Airway epithelial cell (primary cell): ENCODE data around the genes HSD17B3 and HABP4.

GRCh38 chr9:95085700-95087198, 231.3 kb downstream of the FANCC start:
- RAMPAGE, long total RNA, result no peak

DNA sequence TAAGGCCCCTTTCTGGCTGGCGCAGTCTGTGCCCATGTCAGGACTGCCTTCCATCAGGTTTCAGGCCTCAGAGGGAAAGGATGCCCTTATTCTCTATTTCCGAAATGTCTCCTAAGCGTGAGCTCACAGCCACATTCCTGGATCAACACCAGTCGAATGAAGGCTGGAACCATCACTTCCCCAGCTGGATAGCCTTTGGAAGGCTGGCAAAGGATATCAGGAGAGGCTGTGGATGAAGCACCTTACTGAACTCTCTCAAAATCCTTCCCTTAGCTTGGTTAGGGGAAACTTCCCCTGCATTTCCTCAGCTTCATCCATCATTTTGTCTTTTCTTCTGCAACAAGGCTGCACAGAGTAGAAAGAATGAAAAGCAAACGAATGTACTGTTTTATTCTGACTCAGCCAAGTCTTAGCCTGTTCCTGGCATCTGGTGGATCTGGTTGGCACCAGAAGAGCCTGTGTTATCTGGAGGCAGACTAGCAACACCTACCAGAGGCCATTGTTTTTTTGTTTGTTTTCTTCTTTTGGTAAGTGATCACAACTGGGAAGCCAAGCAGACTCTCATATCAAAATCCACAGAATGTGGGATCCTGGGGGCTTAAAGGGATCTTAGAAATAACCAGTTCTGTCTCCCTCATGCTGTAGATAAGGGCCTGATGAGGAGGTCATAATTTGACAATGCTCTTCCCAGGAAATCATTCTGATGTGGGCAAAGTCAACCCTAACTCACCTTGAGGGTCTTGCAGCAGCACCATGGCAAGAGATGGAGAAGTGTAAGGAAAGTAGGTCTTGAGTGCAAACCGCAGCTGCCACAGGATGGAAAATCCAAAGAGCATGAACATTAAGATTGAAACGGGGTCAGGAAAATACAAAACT, 200.7 kb downstream of the FANCC start:
- RAMPAGE, long total RNA, result no peak

DNA sequence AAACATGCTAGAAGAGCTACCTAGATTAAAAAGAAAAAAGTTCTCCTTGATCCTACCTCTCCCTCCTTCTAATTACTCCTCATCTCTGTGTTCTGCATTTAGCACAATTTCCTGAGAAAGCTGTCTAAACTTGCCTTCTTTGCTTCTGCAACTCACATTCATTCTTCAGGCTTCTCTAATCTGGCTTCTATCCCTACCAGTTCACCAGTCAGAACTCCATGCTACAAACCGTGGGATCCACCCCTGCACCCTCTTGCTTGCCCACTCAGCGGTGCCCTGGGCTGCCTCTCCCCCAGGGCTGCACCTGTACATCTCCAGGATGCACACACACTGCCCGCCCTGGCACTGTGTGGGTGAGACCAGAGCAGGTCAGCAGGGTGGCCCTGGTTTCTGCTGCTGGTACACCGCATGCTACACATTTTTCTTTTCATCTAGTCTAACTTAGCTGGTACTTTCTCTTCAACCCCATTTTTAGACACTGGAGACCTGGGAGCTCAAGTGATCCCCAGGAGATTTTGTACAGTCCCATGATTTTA, 127.1 kb downstream of the FANCC start:
- RAMPAGE, long total RNA, result no peak

GRCh38 chr9:95270842-95271061, 46.8 kb downstream of the FANCC start:
- RAMPAGE, long total RNA, result no peak

- RAMPAGE, long total RNA, result no peak
These were observed 75.7 kb downstream of the PTCH1 start for GRCh38 chr9:95433430-95433744.

- RAMPAGE, long total RNA, result no peak
These were observed 28.9 kb downstream of the PTCH1 start for GRCh38 chr9:95480075-95480585.

DNA sequence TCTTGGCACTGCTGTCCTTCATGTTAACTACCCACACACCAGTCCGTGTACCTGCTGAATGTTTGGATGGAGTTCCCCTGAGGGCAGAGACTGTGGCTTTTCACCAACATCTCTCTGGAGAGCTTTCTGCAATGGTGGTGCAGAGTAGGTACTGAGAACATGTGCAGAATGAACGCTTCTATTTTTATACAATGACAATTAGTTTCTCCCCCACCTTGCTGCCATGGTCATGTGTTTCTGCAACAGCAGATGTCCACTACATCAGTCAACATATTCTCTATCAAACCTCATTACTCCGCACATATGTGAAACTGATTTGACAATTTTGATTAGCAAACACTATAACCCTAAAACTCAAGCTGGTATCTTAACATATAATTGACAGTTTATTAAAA, 6.8 kb downstream of the PTCH1 start:
- RAMPAGE, long total RNA, result no peak

DNA sequence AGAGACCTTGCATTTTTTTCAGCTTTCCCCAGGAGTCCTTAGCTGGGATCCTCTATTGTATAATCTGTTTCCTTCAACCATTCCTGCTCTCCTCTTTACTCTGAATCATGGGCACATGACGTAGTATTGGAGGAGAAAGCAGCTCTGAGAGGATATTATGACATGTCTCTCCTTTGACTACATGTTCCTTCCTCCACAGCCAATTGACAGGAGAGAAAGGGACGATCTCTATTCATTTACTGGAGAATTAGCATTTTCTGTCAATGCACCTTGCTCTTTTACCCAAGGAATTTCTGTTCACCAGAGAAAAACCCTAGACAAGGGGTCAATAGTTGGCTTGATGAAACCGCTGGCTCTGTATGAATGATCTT, 118.4 kb upstream of the ERCC6L2 start:
- RAMPAGE, long total RNA, result no peak

DNA sequence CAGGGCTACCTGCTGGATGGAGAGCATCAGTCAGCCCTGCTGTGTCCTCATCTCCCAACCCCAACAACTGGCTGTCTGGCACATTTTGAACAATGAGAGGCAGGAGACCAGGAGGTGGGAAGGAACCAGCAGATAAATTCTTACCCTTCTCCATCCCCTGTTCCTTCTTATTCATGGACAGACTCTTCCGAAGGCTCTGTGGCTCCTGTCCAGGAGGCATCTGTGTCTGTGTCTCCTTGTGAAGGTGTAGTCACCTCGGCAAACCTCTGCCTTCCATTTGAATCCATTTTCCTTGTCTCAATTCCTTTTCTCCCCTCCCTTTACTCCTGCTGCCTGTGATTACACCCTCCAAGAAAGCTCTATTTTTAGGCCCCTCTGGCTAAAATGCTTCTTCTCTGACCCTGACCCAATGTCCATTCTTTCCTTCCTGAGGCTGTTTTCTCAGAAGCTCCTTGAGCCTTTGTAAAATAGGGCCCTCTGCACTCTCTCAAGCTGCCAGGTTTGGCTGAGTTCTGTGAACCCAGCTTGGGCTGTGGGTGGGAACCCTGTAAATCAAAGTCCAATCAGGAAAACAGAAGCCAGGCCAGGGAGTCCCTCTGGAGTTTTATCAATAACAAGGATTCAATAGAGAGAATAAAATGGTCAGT, 43.9 kb upstream of the ERCC6L2 start:
- RAMPAGE, long total RNA, result no peak

DNA sequence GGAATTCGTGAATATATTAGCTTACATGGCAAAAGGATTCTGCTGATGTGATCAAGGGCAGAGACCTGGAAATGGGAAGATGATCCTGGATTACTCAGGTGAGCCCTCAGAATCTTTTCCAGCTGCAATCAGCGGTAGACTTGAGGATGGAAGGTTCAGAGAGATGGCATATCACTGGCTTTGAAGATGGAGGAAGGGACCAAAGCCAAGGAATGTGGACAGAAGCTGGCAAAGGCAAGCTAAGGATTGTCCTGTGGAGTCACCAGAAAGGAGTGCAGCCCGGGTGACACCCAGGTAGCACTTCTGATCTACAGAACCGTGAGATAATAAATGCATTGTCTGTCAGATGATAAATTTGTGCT, 1.0 kb upstream of the ERCC6L2 start:
- RAMPAGE, long total RNA, result no peak

DNA sequence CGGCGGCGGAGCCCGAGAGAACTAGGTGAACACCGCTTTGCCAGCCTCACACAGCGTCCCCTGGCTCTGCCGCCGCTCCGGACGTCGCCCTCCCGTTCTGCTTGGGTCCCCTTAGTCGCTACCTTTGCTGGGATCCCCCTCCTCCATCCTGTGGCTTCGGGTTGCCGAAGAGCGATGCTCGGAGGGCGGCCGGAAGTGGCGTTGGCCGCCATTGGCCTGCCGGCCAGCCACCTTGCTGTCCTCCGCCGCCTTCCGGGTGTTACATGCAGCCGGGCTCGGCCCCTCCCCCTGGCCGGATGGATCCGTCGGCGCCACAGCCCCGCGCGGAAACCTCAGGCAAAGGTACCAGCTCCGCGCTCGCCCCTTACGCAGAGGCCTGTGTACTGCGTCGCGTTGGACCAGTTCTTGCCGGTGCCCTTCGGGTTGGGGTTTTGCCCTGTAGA, 273 bp downstream of the ERCC6L2 start:
- RAMPAGE, long total RNA, result no peak

DNA sequence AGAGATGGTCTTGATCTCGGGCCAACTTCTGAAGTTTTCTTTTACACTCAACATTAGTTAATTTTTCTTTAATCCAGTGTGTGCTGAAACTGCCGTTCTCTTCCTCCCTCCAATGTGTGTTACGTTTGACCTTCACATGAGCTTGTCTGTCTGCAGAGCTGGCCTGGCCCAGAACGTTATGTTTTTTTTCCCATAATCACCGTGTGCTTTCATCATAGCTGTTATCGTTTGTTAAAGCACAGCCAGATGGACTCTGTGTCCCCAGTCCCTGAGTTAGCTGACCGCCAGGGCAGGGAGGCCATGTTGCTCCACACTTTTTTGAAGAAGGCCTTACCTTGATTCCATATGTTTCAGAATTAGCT, 55.8 kb downstream of the HSD17B3 start:
- RAMPAGE, long total RNA, result no peak

- RAMPAGE, long total RNA, result no peak
These were observed 45.3 kb downstream of the HSD17B3 start for GRCh38 chr9:96256588-96257211.

GRCh38 chr9:96301897-96302581, at the start of gene HSD17B3:
HSD17B3 (minus strand) TSS chr9:96302176.
- RAMPAGE, long total RNA, result start-site peak on the minus strand at chr9:96302147-96302231, 43 and 38 reads in 2 replicates

DNA sequence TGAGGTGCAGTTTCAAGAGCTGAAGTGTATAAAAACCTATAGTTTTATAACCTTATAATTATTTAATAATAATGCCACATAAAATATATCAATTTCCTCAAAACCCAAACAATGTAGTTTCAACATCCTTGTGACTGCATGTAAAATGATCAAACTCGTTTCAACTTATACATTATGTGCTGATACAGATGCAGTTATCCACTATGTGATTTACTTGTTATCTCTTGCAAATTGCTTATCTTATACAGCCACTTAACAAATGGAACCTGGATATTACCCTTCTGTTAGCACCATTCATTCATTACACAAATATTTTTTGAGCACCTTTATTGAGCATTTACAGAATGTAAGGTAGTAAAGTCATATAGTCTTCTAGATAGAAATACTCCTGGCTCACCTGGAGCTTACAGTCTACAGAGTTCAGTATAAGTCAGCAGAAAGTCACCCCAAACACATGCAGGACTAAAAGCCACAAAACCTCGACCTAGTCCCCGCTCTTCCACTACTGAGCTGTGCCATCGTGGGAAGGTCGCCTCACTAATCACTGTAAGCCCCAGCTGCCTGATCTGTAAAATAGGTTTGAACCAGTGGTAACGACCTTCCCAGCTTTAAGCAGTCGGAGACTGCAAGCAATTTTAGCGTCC, 1.6 kb downstream of the ZNF367 start:
- RAMPAGE, long total RNA, result no peak

GRCh38 chr9:96449832-96450023, 241 bp upstream of the HABP4 start:
- RAMPAGE, long total RNA, result no peak

DNA sequence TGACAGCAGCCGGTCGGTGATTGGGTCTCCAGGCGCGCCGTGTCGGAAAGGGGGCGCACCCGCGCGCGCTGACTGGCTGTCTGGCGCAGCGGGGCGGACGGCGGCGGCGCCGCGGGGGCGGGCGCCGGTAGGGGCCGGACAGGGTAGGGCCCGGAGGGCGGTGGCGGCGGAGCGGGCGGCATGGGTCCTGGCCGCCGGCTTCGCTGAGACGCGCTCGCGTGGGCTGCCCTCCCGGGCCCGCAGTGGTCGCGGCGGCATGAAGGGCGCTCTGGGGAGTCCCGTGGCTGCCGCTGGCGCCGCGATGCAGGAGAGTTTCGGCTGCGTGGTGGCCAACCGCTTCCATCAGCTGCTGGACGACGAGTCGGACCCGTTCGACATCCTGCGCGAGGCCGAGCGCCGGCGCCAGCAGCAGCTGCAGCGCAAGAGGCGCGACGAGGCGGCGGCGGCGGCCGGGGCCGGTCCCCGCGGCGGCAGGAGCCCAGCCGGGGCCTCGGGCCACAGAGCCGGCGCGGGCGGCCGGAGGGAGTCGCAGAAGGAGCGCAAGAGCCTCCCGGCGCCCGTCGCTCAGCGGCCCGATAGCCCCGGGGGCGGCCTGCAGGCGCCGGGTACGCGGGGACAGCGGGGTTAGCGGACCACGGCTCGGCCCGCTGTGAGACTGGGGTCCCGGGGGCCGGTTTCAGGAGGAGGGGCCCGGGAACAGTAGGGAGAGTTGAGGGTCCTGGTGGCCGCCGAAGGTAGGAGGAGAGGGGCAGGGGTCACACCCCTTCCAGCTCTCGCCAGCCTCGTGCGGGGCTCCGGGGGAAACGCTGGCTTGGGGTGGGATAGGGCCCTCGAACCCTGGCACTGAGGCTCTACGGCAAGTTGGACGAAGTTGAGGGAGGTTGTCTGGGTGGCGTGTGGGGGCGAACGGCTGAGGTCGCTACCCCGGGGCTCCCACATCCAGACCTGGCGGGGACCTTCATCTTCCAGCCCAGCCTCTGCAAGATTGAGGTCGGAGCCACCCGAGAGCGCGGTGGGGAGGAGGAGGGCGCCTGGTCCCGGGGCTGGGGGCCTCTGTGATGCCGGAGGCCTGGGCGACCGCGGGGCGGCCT, at the start of gene HABP4:
TSS of gene HABP4 (plus strand) at position 146 of the 1,091 bp plus-strand sequence.
- RAMPAGE, long total RNA, result no peak

- RAMPAGE, long total RNA, result no peak
These were observed 51.3 kb downstream of the HABP4 start for GRCh38 chr9:96501121-96501816.

GRCh38 chr9:96574918-96575457, 44.7 kb downstream of the CDC14B start:
- RAMPAGE, long total RNA, result no peak

- RAMPAGE, long total RNA, result no peak
These were observed 5.7 kb downstream of the PRXL2C start for GRCh38 chr9:96649413-96649857.